Bronchus (tissue), 1 donor: ENCODE results near the gene ROBO2.

DNA sequence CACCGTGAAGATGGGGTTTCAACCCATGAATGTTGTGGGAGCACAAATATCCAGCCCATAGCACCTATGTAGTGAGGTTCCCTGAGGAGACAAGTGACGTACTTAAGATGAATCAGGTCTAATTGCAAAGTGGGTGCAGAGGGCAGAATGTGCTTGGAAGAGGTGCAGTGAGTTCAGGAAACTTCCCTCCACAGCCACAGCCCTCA, 106.0 kb downstream of the PDZRN3 start:
- PRO-cap: no peak

GRCh38 chr3:73563798-73564524, 60.8 kb downstream of the PDZRN3 start:
- PRO-cap: no peak

- PRO-cap: no peak
Observed at GRCh38 chr3:73813531-73813820, 188.7 kb upstream of the PDZRN3 start.

DNA sequence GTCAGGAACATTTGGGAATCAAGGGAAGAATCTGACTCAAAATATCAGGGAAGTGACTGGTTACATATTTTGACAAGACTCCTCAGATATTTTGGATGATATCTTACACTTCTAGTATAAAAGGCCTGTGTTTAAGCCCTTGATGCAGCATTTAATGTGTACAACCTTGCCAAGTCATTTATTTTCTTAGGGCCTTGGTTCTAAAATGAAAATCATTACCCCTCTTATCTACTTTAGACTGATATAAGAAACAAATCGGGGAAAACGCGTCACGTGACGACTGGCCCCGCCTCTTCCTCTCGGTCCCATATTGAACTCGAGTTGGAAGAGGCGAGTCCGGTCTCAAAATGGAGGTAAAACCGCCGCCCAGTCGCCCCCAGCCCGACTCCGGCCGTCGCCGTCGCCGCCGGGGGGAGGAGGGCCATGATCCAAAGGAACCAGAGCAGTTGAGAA, 449.9 kb upstream of the FRG2C start:
- PRO-cap: no peak

- PRO-cap: no peak
Observed at GRCh38 chr3:75502498-75503112, 161.5 kb upstream of the FRG2C start.

- PRO-cap: bidirectional peak, plus-strand start at chr3:77040155, minus-strand start at chr3:77039969
Observed at GRCh38 chr3:77039035-77040215, at the start of gene ROBO2. Gene ROBO2 (plus strand): TSS chr3:77040099.

DNA sequence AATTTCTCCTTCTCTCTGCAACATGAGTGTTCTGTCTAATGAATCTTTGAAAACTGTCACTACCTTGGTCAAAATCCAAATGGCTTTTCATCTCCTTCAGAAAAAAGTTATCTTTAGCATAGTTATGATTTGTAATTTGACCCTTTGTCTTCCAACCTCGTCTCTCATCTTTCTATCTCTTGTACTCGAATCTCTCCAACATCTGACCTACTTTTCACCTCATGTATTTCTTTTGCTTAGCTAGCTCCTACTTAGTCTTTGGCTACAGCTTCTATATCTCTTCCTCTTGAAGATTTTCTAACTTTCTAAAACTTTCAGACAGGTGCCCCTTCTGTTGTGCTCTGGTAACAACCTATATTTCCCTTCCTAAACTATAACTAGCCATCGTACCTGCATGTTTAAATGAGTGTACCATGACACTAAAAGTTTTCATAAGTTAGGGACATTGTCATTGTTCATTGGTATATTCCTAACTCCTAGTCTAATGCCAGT, 971.0 kb downstream of the ROBO1 start:
- PRO-cap: no peak

GRCh38 chr3:78880497-78880940, 887.3 kb downstream of the ROBO1 start:
- PRO-cap: no peak

GRCh38 chr3:81531439-81532063, 229.9 kb downstream of the GBE1 start:
- PRO-cap: no peak

GRCh38 chr3:81581061-81581416, 180.4 kb downstream of the GBE1 start:
- PRO-cap: no peak

- PRO-cap: no peak
Observed at GRCh38 chr3:81762007-81762416, 567 bp upstream of the GBE1 start.

- PRO-cap: no peak
Observed at GRCh38 chr3:82030924-82031267, 269.5 kb upstream of the GBE1 start.

GRCh38 chr3:82461094-82461513, 699.7 kb upstream of the GBE1 start:
- PRO-cap: no peak

DNA sequence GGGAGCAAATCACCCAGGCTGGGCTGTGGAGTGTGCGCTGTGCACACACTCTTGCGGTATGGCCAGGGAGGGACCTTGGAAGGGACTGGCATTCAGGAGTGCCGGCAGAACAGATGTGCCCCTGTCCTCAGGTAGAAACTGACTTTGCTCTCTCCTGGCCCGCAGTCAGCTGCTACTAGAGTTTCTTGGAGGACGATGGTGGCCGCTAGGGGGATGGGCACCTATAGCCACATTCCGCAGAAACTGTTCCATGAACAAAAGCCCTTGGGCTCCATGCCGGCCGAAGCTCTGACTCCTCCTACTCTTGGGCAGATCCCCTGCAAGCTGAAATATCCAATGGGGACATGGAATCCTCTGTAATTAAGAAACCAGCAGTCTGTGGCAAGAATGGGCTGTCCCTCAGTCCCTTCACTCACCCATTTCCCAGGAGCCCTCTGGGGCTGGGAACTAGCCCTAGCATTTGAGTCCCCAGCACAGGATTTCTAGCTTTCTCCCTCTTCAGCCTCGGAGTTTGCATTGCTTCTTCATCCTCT, 410.2 kb upstream of the CADM2 start:
- PRO-cap: unidirectional peak, minus-strand start at position 290 of the sequence

- PRO-cap: no peak
Observed at GRCh38 chr3:84959227-84959755, 502 bp downstream of the CADM2 start.

- PRO-cap: no peak
Observed at GRCh38 chr3:86876787-86877227, 114.1 kb downstream of the VGLL3 start.

DNA sequence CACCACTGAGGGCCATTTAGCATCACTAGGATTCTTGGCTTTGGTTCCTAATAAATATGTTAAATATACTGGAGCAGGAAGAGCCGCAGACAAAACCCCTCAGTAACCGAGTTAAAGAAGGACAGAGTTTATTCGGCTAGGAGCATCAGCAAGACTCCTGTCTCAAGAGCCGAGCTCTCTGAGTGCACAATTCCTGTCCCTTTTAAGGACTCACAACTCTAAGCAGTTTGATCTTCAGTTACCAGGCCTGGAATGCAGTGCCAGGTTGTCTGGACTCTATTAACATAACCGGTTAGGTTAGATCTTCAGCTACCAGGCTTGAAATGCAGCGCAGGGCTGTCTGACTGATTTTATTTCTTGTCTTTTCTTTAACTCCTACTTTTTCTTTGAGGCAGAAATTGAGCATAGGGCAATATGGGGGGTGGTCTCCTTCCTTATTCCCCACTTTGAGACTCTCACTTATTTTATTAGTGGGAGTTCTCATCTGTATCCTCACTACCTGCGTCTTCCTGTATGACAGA, 58.8 kb upstream of the HTR1F start:
- PRO-cap: no peak

DNA sequence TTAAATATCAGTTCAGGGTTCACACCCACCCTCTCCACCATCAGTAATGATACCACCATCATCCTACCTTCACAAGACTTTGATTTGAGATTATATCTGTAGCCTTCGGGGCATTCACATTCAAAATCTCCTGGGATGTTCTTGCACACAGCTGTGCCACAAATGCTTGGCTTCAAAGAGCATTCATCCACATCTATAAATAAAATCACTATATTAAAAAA, 73.0 kb downstream of the PROS1 start:
- PRO-cap: no peak

DNA sequence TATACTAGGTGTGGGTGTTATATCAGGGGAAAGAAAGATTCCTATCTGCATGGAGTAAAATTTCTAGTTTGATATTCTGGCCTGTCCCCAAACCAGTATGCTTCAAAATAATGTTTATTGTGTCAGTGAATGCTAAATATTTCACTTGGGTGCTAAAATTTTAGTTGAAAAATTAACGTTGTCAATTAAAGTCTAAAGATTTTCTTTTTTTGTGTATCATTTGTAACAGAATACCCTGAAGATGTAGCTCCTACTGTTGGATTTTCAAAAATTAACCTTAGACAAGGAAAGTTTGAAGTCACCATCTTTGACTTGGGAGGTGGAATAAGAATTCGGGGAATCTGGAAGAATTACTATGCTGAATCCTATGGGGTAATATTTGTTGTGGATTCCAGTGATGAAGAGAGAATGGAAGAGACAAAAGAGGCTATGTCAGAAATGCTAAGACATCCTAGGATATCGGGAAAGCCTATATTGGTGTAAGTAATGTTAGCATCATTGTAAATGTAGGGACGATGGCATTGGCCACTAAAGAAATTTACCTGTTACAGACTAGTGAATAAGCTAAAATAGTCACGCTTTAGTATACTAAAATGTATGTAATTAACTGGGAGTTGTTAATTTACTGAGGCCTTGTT, 23.6 kb downstream of the ARL13B start:
- PRO-cap: no peak

DNA sequence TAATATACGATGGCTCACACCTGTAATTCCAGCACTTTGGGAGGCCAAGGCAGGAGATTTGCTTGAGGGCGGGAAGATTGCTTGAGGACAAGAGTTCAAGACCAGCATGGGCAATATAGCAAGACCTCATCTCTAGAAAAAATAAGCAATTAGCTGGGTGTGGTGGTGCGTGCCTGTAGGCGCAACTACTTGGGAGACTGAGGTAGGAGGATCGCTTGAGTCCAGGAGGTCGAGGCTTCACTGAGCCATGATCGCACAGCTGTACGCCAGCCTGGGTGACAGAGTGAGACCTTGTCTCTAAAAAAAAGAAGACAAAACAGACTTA, 7.3 kb downstream of the NSUN3 start:
- PRO-cap: no peak